Epithelial cell of proximal tubule (primary cell): Measurements from ENCODE around the genes FLT4, OR2Y1 and TRIM52.

GRCh38 chr5:180649400-180650088 is at the start of gene FLT4:
Gene FLT4 (minus strand): TSS chr5:180649600.
- RAMPAGE, long total RNA: no peak
- RRBS: 2% methylated on average over 62 of the region's 79 CpGs

GRCh38 chr5:180739879-180740412 is at the start of gene OR2Y1:
Gene OR2Y1 (minus strand): TSS chr5:180740058.
- RAMPAGE, long total RNA: no peak
- RRBS: no CpG with 5 or more reads among the region's 4 CpGs

- RAMPAGE, long total RNA: no peak
- RRBS: no CpG with 5 or more reads among the region's 16 CpGs
Measured at GRCh38 chr5:180816501-180817779, 14.3 kb upstream of the MGAT1 start.

DNA sequence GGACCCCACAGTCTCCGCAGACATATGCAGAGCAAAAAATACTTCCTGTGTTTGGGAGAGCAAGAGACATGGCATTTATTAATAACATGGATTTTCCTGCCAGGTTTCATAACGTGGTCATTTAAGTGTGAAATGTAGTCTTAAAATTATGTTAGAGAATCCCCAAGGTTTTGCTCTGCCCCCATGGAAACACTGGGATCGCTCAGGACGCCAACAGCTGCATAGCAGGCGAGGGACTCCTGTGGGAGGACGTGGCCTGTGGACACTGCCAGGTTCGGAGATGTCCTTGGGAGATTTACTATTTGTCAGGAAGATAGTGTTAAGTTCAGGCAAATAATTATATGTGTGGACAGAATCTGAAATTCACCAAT is 929 bp downstream of the BTNL9 start:
- RAMPAGE, long total RNA: no peak
- RRBS: no CpG with 5 or more reads among the region's 7 CpGs

- RAMPAGE, long total RNA: no peak
- RRBS: no CpG with 5 or more reads among the region's 7 CpGs
Measured at GRCh38 chr5:181054933-181055427, 14.9 kb downstream of the BTNL9 start.

DNA sequence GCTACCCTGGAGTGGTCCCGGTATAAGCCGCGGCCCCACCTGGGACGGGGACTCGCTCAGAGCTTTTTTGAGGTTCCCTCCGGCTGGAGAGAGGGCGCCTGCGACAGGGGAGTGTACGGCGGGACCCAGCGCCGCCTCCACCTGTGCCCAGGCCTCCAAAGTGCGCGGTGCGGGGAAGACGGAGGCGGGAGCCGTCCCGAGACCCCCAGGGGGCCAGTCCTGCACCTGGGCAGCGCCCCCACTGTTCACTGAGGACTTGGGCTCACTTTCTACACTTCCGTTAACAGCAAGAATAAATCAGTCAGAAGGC is 14.3 kb downstream of the TRIM7 start:
- RAMPAGE, long total RNA: no peak
- RRBS: 2% methylated on average over 6 of the region's 21 CpGs

DNA sequence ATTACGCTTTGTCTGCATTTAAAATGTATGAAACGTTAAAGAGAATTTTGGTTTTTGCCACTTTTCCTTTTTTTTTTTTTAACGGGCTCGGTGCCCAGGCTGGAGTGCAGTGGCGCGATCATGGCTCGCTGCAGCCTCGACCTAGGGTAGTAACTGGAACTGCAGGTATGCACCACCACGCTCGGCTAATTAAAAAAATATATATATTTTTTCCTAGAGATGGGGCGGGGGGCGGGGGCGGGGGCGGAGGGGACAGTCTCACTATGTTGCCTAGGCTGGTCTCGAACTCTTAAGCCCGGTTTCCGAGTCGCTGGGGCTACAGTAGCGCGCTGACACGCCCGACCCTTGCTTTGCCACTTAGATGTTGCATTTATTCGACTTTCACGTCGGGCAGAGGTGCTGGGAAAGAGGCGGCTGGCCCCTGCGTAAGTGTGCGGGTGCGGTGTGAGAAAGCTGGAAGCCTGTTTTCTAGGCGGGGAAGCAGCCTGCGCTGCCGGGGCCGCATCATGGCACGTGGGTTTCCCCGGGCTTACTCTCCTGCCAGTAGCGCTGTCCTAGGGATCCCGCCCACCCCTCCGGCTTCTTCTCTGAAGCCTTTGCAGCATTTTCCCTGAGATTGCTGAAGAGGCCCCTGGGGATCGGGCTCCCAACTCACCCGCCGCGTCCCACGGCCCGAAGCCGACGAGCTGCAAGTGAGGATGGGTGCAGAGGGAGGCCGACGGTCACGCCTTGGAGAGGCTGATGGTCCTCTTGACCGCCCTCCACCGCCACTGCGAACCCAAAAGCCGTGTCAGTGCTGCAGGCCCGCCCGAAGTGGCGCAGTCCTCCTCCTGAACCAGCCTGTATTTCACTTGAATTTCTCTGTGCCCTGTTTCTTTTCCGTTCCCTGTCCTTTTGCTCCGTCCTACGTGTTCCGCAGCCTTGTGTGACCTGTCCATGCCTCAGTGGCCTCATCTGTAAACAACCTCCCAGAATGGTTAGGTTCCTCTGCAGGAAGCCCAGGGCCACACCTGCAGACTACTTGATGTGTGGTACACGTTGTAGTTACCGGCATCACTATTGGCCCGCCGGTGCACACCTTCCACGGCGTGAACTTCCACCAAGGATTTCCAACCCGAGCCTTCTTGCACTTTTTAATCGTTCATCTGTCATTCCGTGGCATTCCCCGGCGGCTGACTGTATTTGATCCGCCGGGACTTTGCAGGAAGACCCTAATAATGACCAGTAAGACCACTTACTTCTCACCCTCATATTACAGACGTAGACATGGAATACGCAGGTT is 5.8 kb upstream of the TRIM41 start:
- RAMPAGE, long total RNA: no peak
- RRBS: 3% methylated on average over 10 of the region's 75 CpGs

GRCh38 chr5:181236486-181237618 is 6.9 kb downstream of the RACK1 start:
- RAMPAGE, long total RNA: no peak
- RRBS: no CpG with 5 or more reads among the region's 16 CpGs

- RAMPAGE, long total RNA: start-site peak on the minus strand at chr5:181261056-181261145, 71 and 19 reads in 2 replicates
- RRBS: 1% methylated on average over 6 of the region's 28 CpGs
Measured at GRCh38 chr5:181261023-181261300, at the start of gene TRIM52. Gene TRIM52 (minus strand): TSS chr5:181261143.

DNA sequence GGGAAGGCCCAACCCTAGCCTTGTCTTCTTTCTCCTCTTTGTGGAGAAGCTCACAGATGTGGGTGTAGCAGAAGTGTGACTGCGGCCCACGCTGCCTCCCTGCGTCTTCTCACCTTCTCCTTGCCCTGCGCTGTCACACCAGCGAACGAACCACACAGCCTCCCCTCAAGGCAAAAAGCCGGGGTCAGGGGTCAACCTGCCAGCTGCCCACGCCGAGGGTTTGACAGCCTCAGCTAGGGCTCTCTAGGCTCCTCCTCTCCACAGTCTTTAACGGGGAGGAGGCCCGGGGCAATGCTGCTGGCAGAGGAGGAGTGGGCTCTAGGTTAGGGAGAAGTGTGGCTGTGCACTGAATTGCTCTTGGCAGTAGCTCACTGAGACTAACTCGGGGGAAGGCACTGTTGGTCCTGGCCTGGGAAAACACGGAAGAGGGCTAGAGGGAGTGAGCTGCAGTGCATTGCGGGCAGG is 4.1 kb upstream of the TRIM52 start:
- RAMPAGE, long total RNA: no peak
- RRBS: 63% methylated on average over 5 of the region's 14 CpGs